Lung (tissue), 4 donors: ENCODE measurements around a stretch of chr10.

GRCh38 chr10:11799311-11799817 is 23.8 kb upstream of the PROSER2 start:
- PRO-cap: no peak
- RAMPAGE, long total RNA: no peak
- RRBS: no CpG with 5 or more reads among the region's 14 CpGs

GRCh38 chr10:11846204-11846990 is 23.2 kb downstream of the PROSER2 start:
- PRO-cap: no peak
- RAMPAGE, long total RNA: no peak
- RRBS: no CpG with 5 or more reads among the region's 12 CpGs

DNA sequence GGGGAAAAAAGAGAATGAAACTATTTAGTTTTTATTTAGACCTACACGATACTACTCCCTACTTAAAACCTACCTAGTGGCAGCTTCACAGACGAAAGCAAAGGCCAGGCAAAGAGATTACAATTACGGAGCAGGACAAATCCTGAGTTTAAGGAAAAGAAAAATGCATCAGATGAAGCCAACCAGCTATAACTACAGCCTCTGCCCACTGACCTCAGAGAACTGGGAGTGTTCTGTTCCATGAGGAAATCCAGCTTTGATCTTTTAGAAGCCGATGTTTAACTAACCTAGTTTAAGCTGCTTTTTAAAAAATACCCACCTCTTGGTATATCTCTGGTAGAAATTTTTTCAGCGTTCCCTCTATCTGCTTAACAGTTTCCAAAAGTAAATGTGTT is 3.0 kb upstream of the UPF2 start:
- PRO-cap: no peak
- RAMPAGE, long total RNA: no peak
- RRBS: no CpG with 5 or more reads among the region's 5 CpGs

GRCh38 chr10:12250142-12250809 is 54.3 kb downstream of the CDC123 start:
- PRO-cap: no peak
- RAMPAGE, long total RNA: no peak
- RRBS: no CpG with 5 or more reads among the region's 17 CpGs

DNA sequence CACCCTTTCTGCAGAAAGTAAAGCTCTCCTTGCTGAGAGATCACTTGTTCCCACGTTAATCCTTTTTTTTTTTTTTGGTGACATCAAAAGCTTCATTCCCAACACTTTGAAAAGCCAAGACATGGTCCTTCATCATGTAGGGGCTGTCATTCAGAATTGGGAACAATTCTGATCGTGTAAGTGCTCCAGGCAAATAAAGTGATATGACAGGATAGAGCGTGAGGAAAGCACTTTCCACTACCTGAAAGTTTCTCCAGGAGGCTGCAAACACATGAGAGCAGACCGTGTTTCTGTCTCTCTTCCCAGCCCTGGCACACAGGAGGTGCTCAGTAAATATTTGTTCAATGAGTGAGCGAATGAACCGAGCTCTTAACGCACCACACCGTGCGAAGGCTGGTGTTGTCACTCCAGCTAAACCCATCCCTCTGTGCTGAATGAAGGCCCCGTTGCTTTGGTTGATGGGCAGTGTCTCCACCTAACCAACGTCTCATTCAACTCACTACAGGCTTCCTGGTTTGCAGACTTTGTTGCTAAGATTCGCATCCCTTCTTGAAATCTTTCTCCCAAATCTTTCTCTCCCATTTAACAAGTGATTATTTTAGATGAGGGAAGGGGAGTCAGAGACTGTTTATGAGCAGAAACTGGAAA is 282.4 kb downstream of the CAMK1D start:
- PRO-cap: no peak
- RAMPAGE, long total RNA: no peak
- RRBS: no CpG with 5 or more reads among the region's 12 CpGs

DNA sequence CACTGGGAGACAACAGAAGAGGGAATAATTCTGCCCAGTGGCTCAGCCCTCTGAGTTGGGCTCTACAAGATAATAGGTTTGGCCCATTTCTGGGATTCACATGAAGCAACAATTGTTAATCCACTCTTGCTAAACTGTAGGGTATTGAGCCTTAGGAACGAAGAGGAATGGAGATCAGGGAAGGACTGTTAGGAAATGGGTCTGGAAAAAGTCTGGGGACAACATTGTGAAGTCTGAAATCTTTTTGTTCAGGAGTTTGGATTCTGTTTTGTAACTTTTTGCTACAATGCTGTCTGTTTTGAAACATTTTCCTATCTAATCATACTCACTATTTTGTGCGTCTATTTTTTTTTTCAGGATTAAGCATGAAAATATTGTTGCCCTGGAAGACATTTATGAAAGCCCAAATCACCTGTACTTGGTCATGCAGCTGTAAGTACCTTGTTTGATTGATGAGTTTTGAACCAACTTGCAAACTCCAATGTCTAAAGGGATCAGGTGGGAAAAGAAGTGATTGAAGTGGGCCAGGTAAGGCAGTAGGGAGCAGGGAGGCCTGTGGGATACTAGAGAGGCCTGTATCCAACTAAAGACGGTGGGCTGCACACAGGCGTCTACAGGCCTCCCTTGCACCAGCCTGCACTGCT is 317.2 kb downstream of the CAMK1D start:
- PRO-cap: no peak
- RAMPAGE, long total RNA: no peak
- RRBS: no CpG with 5 or more reads among the region's 4 CpGs

- PRO-cap: no peak
- RAMPAGE, long total RNA: no peak
- RRBS: no CpG with 5 or more reads among the region's 14 CpGs
Observed at GRCh38 chr10:12830053-12830849, 171.3 kb downstream of the CCDC3 start.

- PRO-cap: no peak
- RAMPAGE, long total RNA: no peak
- RRBS: no CpG with 5 or more reads among the region's 8 CpGs
Observed at GRCh38 chr10:12896805-12897447, 104.6 kb downstream of the CCDC3 start.

DNA sequence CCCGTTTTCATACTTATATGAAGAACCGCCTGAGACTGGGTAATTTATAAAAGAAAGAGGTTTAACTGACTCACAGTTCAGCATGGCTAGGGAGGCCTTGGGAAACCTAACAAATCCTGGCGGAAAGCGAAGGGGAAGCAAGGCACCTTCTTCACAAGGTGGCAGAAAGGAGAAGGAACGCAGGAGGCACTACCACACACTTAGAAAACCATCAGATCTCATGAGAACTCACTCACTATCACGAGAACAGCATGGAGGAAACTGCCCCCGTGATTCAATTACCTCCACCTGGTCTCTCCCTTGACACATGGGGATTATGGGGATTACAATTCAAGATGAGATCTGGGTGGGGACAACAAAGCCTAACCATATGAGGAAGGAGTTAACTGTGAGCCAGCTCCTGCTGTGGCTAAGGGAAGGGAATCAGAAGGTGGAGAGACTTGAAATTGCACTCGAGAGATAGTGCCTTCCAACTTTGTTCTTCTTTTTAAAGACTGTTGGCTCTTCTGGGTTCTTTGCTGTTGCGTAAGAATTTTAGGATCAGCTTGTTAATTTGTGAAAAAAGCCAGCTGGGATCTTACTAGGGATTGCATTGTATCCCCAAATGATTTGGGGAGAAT is 20.9 kb downstream of the OPTN start:
- PRO-cap: no peak
- RAMPAGE, long total RNA: no peak
- RRBS: no CpG with 5 or more reads among the region's 9 CpGs

DNA sequence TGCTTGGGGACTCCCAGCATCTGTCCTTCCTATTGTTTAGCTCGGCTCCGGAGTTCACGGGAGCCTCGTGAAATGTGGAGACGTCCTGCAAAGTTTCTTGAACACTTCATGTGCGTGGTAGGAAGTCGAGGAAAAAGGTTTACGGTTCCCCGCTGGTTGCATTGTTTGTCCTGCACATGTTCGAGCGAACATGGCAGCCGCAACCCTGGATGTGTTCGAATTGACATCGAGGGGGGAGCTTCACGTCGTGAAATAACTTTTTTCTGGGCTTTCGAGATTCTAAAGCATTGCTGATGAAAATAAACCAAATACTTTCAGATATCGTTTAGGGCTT is 567 bp upstream of the SEPHS1 start:
- PRO-cap: no peak
- RAMPAGE, long total RNA: no peak
- RRBS: no CpG with 5 or more reads among the region's 18 CpGs

DNA sequence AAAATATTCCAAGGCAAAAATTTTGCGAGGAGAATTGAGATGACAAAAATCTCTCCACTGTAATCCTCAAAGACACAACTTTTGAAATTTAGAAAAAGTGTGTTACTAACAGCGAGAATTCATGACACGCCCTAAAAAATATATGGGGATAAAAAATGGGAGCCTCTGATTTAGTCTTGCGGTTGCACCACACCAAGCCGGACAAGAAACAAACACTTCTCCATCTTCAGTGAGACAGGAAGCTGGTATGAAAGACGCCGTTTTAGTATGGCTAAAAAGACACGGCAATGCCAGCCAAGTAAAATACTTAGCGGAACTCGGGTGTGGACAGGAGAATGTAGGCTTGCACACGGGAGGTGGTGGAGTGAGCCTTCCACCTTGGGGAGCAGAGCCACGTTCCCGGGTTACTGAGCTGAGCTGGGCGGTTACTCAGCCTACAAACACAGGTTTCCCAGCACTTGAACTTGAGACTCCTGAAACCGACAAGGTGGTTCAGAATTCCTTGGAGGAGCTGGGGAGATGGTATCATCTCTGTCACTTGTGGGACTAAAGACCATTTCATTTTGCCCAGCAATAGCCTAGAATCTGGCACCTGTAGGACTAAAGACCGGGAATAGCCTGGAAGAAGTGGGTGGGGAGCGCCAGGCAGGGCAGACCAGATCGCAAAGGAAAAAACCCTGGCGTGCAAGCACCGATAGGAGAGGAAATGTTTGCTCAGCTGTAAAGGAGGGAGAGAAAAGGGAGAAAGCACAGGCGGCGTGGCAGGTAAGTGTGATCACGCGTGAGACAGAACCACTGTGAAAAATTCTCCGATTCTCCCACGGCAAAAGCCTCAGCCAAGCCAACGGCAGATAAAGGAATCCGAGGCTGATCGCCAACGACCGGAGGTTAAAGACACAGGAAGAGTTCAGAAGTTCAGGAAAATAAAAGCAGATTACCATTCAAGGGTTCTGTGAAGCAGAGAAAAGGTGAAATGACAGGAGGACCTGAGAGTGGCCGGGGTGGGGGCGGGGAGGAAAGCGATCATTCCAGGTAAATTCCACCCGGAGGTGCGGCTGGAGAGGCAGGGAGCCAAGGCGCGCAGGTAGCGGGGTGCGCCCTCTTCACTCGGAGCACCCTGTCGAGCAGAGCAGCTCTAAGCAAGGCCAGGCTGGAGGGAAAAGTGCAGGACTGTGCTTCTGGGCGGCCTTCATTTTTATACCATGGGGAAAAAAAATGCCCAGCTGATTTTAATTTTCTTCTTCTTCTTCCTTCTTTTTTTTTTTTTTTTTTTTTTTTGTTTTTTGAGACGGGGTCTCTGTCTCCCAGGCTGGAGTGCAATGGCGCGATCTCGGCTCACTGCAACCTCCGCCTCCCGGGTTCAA is 35.0 kb upstream of the SEPHS1 start:
- PRO-cap: no peak
- RAMPAGE, long total RNA: no peak
- RRBS: 7% methylated on average over 4 of the region's 49 CpGs

DNA sequence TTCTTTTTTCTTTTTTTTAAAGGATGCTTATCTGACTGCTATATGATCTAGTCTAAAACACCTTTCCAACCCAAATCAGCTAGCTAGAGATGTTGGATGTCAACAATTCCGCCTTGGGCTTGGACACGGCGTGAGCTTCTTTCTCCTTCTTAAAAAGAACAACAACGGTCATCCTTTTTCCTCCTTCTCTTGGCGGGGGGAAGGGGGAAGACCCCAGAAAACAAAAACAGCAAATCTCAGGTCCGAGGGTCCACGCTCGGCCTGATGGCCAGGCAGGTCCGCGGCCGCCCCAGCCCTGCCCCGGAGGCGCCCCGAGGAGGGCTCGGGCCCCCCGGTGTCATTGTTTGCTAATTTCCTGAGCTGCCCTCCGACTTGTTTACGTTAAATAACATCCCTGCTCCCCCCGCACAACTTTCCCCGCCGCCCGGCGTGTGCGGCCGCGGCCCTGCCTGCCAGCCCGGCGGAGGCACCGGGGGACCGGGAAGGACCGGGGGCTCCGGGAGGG is 876 bp downstream of the BEND7 start:
- PRO-cap: no peak
- RAMPAGE, long total RNA: no peak
- RRBS: 3% methylated on average over 6 of the region's 32 CpGs

GRCh38 chr10:13648520-13648898 is 61.7 kb downstream of the PRPF18 start:
- PRO-cap: no peak
- RAMPAGE, long total RNA: no peak
- RRBS: no CpG with 5 or more reads among the region's 8 CpGs

DNA sequence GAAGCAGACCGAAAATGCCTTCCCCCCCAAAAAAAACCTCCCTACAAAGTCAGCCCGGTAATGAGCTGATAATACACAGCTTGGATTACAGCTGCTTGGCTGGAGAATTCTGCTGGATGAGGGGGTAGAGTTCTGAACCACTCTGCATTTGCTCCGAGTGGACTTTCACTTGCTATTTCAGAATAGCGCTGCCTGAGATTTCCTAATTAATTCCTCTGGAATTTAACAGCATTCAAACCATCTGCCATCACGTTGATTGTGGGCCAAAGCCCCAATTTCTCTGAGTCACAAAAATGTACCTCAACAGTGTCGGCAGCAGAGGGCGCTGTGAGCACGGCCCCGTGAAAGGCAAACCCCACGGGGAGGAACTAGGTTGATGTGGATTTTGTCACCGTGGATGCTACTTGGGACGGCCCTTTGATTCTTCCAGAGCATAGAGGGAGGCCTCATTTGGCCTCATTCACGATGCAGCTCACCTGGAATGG is 73.1 kb downstream of the PRPF18 start:
- PRO-cap: no peak
- RAMPAGE, long total RNA: no peak
- RRBS: no CpG with 5 or more reads among the region's 13 CpGs

DNA sequence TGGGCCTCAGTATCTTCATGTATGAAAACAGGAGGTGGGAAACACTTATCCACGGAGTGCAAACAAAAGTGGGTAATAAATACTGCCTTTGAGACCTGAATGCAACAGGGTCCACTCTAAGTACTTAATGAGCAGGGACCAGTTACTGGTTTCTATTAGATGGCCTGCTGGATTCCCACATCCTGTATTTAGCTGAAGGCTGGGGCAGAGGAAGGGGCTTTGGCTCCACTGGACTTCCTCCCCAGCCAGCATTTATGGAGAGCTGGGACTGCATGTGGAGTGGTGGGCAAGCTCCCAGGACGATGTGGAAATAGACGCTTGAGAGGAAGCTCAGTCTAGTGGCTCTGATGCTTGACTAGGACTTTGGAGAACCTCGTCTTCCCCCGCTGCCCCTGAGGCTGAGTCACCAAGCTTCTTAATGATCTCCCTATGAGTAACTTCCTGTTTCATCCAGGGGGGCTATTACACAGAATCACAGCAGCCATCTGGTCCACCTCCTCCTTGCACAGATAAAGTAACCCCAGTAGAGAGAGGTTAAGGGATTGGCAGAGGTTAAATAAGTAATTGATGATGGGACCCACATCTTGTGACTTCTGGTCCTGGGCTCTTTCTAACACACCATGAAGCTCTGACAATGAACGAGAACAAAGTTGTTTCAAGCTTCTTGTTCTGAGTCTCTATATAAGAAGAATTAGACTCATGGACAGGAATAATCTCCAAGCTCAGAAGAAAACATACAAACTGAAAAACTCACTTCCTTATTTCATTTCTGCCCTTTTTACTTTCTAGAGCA is 126.2 kb downstream of the PRPF18 start:
- PRO-cap: no peak
- RAMPAGE, long total RNA: no peak
- RRBS: no CpG with 5 or more reads among the region's 6 CpGs

DNA sequence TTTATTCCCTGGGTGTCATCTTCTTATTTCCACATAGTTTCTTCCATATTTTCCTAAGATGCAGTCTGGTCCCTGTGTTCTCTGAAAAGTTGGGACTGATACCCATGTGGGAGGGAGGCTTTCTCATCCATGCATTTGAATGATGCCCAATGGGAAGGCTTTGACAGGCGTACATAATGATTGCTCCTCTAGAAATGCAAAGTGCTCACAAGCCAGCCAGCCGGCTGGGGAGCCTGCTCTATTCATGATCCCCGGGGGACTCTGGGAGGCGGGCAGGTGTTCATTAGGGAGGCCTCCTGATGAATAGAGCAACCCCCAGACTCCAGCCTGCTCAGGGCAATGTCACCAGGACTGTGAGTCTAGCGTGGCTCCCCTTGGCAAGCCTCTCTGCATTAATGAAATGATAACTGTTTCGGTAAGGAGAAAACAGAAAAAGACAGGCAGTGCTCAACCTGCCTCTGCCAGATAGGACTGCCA is 236.3 kb downstream of the PRPF18 start:
- PRO-cap: no peak
- RAMPAGE, long total RNA: no peak
- RRBS: no CpG with 5 or more reads among the region's 6 CpGs

DNA sequence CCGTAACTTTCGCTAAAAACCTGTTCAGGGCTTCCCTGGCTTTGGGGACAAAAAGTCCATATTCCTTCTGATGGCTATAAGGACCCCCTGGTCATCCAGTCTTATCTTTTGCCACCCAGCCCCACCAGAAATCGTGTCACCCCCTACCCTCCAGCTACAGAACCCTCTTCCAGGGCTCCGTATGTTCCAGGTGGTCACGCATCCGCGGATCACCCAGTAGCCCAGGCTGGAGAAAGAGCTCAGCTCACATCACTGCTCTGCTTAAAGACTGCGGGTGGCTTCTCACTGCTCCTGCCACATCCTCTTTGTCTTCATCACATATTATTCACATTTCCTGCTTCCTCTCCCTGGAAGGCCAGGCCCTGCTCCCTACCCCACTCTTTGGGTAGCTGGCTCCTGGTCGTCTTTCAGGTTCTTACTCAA is 307.5 kb downstream of the PRPF18 start:
- PRO-cap: no peak
- RAMPAGE, long total RNA: no peak
- RRBS: no CpG with 5 or more reads among the region's 9 CpGs

DNA sequence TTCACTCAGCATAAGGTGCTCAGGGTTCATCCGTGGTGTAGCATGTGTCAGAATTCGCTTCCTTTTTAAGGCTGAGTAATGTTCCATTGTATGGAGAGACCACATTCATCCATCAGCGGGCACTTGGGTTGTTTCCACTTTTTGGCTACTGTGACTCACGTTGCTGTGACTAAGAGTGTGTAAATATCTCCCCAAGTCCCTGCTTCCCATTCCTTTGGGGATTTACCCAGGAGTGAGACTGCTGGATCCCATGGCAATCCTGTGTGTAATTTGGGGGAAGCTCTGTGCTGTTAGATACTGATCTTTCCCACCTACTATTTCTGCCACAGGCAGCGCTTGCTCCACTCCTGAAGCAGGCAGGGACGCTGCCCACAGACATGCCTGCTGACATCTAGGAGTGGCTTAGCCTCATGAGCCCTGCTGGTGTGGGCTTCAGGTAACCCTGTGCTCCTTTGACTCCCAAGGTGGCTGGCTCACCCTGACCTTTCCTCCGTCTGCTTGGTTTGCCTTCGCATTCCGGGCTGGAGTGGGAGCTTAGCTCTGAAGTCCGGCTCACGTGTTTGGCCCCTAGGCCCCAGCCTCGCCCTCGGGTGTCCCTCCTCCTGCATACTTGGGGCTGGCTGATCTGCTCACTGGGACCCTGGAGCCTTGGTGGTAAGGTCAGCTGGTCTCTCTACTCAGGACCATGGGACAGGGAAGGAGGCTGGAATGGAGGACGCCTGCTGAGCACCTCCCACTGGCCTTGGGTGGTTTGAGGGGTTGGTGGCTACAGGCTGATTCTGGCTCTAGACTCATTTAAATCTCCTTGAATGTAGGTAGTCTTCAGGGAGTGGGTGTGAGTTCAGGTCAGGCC is 345.8 kb downstream of the FRMD4A start:
- PRO-cap: no peak
- RAMPAGE, long total RNA: no peak
- RRBS: no CpG with 5 or more reads among the region's 14 CpGs

DNA sequence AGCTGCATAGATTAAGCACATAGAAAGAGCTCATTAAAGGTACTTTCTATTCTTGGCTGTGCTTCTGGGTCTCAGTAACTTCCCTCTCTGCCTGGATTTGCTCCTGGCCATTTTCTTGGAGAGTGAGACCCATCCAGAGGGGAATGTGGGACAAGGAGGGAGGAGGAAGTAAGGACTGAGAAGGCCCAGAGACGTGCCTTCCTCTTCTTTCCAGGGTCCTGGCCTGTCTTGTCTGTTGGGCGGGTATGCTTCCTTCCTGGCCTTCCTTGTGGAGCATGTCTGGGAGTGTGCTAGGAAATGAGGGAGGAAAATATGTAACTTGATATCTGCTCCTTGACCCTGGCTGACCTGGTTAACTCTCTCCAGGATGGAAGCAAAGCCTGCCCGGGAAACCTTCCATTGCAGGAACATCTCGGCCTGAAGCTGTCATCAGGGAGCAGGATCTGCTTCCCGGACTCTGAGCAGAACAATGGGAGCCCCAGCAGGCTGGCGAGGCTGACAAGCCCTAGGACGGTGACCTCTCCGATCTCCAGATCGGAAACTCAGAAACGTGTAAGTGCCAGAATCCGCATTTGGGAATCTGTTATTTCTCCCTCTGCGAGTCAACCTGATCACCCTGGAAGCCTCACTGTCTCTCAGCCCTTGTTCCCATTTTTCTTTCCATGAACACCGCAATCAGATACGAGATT is 340.4 kb downstream of the FRMD4A start:
- PRO-cap: no peak
- RAMPAGE, long total RNA: no peak
- RRBS: no CpG with 5 or more reads among the region's 14 CpGs

DNA sequence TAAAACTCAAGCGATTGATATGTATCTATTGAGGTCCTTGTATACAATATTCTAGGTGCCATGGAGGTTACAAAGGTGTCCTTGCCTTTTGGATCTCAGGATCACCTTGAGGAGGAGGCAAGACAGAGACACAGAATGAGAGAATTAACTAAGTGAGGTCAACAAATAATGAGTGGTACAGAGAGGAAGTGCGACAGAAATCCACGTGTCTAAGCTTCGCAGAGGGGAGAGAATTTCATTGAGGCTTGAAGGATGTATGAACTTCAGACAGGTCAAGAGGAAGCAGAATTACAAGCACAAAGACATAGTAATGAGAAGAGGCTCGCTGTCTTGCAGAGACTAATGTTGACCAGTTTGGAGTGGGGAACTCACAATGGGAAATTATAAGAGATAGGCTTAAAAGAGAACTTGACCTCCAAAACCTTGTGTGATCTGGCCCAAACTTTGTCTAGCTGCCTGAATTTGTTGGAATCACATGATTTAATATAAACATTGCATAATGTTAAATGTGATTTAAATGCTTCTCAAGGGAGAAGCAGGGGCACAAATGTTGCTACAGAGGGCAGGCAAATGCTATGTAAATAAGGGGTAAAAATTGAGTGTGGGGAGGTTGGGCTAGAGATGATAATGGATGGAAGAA is 308.6 kb downstream of the FRMD4A start:
- PRO-cap: no peak
- RAMPAGE, long total RNA: no peak
- RRBS: no CpG with 5 or more reads among the region's 5 CpGs